Cardiac ventricle fibroblast (primary cell): ENCODE data around the gene UPF2.

GRCh38 chr10:10845045-10845605 lies 172.5 kb upstream of the CELF2 start:
- RAMPAGE, long total RNA = no peak

DNA sequence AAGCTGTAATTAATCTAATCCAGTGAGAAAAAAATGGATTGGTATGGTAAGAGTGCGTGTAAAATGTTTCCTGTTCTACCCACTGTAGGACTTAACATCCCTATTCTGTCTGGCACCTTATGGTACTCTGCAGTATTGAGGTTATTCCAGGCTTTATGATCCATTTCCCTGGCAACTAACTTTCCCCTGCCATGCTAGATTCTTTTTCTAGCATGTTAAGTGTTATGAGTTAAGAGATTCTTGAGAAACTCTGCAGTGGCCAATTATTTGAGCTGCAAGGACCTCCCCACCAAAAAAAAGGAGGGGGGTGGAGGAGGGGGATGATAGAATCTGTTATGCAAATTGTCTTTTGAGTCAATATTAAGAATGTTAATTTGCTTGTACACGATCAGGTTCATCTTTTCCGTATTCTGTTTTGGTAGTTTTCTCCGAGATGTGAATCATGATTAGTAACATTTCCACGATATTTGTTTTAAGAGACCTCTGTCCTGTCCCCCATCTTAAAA lies 1.7 kb downstream of the CELF2 start:
- RAMPAGE, long total RNA = no peak

DNA sequence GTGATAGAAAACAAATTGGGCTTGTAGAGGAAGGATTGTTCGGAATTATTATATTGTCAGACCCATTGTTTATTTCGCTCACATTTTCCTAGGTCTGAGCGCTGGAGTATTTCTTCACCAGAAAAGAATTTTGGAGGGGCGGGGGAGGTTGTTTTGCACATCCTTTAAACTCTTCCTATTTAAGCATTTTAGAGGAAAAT lies 29.1 kb downstream of the CELF2 start:
- RAMPAGE, long total RNA = no peak

GRCh38 chr10:11157604-11158012 lies 139.9 kb downstream of the CELF2 start:
- RAMPAGE, long total RNA = no peak

- RAMPAGE, long total RNA = no peak
Measured at GRCh38 chr10:11182373-11182883, 164.8 kb downstream of the CELF2 start.

- RAMPAGE, long total RNA = no peak
Measured at GRCh38 chr10:11190786-11191199, 173.1 kb downstream of the CELF2 start.

GRCh38 chr10:11245459-11245952 lies 227.8 kb downstream of the CELF2 start:
- RAMPAGE, long total RNA = no peak

DNA sequence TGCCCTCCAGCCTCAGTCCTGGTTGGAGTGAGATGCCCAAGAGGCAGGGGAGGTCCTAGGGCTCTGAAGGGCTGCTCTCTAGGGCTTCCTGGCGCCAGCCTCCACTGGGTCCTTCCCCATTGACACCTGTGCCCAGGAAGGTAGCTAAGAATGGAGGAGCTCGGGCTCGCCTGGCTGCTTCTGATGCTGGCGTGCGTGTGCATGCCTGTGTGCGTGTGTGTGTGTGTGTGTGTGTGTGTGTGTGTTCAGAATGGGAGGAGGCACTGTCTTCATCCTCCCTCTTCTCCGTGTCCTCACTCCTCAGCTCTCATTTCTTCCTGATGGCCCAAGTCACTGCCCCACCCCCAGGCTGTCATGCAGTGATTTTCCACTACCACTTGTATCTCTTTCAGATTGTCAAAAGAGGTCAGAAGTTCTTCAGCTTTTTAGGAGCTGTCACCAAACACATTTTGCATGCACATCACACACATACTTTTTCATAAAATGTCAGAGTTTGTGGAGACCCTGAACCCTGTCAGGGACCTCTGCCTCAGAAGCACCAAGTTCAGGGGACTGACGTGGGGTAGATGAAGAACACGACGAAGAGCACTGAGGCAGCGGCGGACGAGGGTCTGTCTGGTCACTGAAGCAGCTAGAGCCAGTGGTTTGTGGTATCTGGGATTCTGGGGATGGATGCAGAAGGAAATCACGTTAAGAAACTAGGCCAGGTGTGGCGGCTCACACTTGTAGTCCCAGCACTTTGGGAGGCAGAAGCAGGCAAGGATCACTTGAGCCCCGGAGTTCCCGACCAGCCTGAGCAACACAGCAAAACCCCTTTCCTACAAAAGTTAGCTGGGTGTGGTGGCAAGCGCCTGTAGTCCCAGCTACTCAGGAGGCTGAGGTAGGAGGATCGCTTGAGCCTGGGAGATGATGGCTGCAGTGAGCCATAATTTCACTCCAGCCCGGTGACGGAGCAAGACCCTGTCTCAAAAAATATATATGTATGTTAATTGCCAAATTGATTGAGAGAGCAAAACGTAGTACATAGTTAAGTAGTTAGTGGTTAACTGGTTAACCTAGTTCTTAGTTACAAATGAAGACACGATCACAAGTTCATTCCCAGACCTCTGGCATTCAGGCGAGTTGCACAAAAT lies 263.5 kb downstream of the CELF2 start:
- RAMPAGE, long total RNA = no peak

GRCh38 chr10:11301494-11302580 lies 284.2 kb downstream of the CELF2 start:
- RAMPAGE, long total RNA = no peak

GRCh38 chr10:11306766-11307122 lies 289.1 kb downstream of the CELF2 start:
- RAMPAGE, long total RNA = no peak

- RAMPAGE, long total RNA = no peak
Measured at GRCh38 chr10:11607864-11608757, 3.3 kb downstream of the USP6NL start.

GRCh38 chr10:11687808-11688242 lies 54.4 kb upstream of the ECHDC3 start:
- RAMPAGE, long total RNA = no peak

- RAMPAGE, long total RNA = no peak
Measured at GRCh38 chr10:11736771-11737204, 5.4 kb upstream of the ECHDC3 start.

- RAMPAGE, long total RNA = no peak
Measured at GRCh38 chr10:11894012-11894984, 71.1 kb downstream of the PROSER2 start.

DNA sequence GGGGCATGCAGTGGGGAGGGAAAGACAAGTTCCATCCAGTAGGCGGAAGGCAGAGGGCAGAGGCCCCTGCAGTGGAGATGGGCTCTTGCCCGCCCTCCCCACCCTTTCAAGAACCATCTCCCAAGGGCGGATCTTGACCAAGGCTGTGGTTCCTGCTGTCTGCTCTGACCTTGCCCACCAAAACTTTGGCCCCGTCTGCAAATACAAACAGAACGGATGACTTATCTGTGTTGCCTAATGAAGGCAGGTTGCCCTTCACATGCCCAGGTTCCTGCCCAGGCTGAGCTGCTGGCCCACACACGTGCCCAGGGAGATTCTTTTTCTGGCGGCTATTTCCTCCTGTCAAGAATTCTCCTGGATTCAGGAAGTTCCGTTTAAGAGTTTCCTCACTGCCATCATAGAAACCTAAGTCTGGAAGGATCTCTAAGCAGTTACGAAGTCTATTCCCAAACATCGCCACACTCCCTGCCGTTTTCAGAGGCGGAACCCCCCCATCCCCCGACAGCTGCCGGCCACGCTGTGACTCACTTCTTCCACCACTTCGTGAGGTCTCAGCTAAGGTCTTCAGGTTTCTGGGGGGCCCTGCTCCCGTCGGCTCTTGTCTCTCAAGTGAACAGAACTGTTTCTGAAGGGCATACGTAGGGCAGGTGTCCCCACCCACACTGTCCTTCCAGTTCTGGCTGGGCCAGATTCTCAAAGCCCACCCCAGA lies 78.4 kb downstream of the PROSER2 start:
- RAMPAGE, long total RNA = no peak

- RAMPAGE, long total RNA = start-site peak on the minus strand at chr10:12042790-12042835, 122 and 114 reads in 2 replicates
Measured at GRCh38 chr10:12042064-12043054, at the start of gene UPF2. Gene UPF2 (minus strand): TSS chr10:12042809.

- RAMPAGE, long total RNA = no peak
Measured at GRCh38 chr10:12071448-12071764, 2.7 kb downstream of the DHTKD1 start.

- RAMPAGE, long total RNA = no peak
Measured at GRCh38 chr10:12191719-12192162, 4.0 kb downstream of the NUDT5 start.

DNA sequence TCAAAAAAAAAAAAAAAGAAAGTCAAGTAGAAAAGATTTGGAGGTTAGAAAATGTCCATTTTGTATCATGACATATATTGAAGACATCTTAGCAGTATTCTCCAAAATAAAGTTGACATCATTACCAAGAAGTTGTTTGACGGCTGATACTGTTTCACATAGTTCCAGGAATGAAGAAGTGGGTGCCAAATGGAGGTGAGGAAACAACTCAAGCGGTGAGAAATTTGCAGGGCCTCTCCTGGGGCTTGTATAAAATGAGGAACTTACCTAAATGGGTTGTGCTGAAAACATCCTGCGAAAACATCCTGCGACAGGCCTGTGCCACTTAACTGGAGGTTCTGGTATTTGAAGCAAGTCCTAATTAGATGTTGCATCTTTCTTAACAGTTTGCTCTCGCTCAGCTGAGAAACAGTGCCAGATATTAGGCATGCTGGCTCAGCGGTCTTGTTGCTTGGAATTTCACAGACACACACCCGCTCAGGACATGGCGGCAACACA lies 47.8 kb downstream of the CDC123 start:
- RAMPAGE, long total RNA = no peak

GRCh38 chr10:12350132-12351318 lies 1.2 kb downstream of the CAMK1D start:
- RAMPAGE, long total RNA = no peak